Cardiac ventricle fibroblast (primary cell): ENCODE results near the gene GAN.

- RAMPAGE, long total RNA: no peak
Measured at GRCh38 chr16:79542038-79542767, 58.3 kb downstream of the MAF start.

- RAMPAGE, long total RNA: no peak
Measured at GRCh38 chr16:79598271-79598698, 2.3 kb downstream of the MAF start.

DNA sequence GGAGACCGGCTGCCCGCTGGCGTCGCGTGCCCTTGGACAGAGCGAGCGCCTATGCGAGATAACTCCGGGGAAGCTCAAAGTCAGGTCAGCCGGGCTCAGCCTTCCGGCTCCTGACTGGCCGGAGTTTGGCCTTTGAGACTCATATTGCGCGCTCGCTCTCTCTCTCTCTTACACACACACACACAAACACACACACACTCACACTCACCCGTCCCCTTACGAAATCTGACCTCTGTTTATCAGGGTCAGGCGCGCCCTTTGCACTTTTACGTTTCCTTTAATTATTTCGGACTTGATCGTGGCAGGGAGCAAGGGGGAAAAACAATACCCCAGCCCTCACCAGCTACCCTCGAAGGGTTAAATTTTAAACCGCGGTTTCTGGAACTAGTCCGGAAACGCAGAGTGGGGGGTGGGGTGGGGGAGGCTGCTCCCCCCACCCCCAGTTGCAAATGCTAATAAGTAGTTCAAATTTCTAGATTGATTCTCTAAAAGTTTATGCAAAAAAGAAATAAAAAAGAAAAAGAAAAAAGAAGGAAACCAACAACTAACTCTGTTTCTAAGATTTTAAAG is 1.0 kb upstream of the MAF start:
- RAMPAGE, long total RNA: no peak

- RAMPAGE, long total RNA: no peak
Measured at GRCh38 chr16:80046392-80046750, 445.8 kb upstream of the MAF start.

GRCh38 chr16:80076986-80077326 is 463.8 kb upstream of the DYNLRB2 start:
- RAMPAGE, long total RNA: no peak

DNA sequence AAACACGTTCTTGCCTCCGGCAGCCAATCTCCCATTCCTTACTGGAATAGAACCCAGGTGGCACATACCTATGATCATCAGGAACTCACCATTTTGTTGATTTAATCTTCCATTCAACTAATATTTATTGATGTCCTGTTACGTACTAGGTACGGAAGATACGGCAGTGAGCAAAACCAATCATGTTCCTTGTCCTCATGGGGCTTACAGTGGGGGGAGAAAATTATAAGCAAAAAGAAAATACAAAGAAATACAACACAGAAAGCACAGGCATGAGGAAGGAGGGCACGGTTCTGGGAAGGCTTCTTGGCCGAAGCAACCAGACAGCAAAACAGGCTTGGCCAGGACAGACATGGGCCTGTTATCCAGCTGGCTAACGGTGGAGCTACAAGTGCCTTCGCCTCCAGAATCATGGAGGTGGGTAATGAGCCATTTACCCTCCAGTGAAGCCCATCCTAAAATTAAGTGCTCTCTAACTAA is 33.5 kb upstream of the CDYL2 start:
- RAMPAGE, long total RNA: no peak

- RAMPAGE, long total RNA: no peak
Measured at GRCh38 chr16:80900158-80901120, 96.0 kb upstream of the CDYL2 start.

- RAMPAGE, long total RNA: no peak
Measured at GRCh38 chr16:81043937-81045024, 8.6 kb downstream of the ATMIN start.

DNA sequence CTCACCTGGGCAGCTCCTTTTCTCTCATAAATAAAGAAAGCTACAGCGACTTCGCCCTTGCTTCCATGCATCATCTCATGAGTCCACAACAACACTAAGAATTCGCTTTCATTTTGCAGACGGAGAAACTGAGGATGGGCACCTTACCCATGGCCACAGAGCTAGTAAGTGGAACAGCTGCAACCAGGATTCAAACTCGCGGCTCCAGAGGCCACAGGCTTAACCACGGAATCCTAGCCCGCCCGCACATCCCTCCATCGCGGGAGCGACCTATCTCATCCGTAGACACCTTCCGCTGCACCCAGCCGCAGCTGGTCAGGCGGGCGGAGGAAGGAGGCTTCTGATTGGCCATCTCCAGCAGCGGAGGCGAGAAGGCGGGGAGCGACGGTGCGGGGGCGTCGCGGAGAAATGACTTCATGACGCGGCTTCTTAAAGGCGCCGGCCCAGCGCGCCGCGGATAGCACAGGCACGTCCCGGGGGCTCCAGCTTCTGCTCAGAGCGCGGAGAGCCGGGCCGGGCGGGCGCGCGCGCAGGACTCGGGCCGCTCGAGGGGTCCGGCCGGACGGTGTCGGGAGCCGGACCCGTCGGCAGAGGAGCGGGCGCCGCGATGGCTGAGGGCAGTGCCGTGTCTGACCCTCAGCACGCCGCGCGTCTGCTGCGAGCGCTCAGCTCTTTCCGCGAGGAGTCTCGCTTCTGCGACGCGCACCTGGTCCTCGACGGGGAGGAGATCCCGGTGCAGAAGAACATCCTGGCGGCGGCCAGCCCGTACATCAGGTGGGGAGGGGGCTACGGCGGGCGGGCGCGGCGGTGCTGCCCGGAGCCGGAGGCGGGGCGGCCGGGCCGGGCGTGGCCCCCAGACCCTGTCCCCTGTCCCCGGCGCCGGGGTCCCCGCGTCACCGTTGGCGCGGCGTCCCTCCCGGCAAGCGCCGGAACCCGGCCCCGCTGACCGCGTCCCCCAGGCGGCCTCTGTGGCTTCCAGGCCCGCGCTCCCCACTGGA is at the start of gene GAN:
Gene GAN (plus strand): TSS at position 456 of the 998 bp plus-strand sequence.
- RAMPAGE, long total RNA: no peak

GRCh38 chr16:81444900-81445907 is 596 bp downstream of the CMIP start:
- RAMPAGE, long total RNA: no peak

DNA sequence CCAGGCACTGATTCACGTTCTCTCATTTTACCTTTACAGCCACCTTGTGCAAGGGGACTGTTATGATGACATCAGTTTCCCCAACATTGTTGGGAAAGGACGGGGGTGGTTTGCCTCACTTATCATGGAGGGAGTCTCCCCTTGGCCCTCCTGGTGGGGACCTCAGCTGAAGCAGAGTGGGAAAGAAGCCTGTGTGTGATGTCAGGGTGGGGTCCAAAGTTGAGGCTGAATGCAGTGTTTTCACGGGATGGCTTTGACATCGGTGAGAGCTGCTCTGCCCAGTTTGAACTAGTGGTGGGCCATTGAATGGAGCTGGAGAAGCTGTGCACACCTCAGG is 36.1 kb downstream of the CMIP start:
- RAMPAGE, long total RNA: no peak

GRCh38 chr16:81526724-81527418 is 82.3 kb downstream of the CMIP start:
- RAMPAGE, long total RNA: no peak

GRCh38 chr16:81532439-81533165 is 88.0 kb downstream of the CMIP start:
- RAMPAGE, long total RNA: no peak

- RAMPAGE, long total RNA: no peak
Measured at GRCh38 chr16:81533798-81534556, 89.4 kb downstream of the CMIP start.

DNA sequence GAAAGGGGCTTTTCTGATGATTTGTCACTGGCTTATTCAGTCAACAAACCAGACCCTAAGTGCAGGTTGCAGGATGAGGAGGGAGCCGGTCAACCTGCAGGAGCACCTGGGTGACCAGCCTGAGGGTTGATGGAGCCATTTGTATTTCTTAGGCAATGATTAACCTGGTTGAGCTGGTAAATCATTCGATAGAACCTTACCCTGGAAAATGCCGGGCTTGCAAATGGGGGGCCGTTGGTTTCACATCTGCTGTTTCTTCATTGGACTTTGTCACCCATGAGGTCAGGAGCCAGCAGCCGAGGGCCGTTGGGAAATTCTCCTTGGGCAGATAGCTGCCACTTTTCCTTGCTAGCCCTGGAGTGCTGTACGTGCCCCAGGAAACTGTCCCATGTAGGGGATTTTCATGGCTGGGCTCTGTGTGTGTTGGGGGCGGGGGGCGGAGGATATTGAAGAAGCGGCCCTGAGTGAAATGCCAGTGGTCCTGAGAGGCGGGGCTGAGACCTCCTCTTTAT is 104.6 kb downstream of the CMIP start:
- RAMPAGE, long total RNA: no peak

- RAMPAGE, long total RNA: no peak
Measured at GRCh38 chr16:81552897-81553564, 108.4 kb downstream of the CMIP start.

DNA sequence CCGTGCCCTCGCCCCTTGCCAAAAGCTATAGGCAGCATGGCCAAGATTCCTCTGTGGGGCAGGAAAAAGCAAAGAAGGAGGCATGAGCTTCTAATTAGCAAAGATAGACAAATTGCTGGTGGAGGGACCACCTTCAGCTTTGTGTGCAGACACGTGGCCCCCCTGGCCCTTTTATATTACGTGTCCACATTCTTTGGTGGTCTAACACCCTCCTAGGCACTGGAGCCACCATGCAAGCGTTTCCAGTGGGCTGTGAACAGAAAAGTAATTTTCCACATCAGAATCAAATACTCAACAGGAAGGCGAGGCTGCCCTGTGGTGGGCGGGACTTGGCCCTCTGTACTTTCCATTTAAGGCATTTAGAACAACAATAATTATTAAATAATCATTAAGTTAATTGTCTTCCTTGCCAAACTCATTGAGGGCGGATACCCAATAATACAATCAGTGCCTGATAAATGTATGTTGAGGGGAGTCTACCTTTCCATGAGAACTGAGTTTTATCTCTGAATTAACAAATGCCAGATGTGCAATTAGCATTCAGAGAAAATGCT is 109.2 kb downstream of the CMIP start:
- RAMPAGE, long total RNA: no peak

GRCh38 chr16:81583385-81583914 is 138.8 kb downstream of the CMIP start:
- RAMPAGE, long total RNA: no peak

DNA sequence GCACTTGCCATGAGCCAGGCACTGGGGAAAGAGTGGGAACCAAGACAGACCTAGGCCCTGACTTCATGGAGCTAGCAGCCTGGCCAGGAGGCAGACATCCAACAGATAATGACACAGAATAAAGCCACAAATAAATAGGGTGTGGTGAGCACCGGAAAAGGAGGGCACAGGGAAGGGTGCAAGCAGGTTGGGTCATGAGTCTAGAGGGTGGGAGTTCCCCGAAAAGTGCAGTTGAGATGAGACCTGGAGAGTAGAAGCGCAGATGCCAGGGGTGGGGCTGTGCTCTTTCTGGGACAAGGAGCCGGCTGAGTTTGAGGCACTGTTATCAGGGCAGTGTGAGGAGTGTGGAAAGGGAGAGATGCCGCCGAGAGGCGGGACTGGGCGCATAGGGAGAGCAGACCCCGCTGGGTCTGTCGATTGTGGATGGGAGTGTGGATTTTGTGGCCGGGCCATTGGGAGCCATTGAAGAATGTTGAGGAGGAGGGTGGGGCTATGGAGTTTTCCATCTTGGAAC is 162.1 kb downstream of the CMIP start:
- RAMPAGE, long total RNA: no peak

GRCh38 chr16:81607134-81608045 is 162.8 kb downstream of the CMIP start:
- RAMPAGE, long total RNA: no peak